SK-N-MC (cell line): ENCODE measurements around a stretch of chr3.

DNA sequence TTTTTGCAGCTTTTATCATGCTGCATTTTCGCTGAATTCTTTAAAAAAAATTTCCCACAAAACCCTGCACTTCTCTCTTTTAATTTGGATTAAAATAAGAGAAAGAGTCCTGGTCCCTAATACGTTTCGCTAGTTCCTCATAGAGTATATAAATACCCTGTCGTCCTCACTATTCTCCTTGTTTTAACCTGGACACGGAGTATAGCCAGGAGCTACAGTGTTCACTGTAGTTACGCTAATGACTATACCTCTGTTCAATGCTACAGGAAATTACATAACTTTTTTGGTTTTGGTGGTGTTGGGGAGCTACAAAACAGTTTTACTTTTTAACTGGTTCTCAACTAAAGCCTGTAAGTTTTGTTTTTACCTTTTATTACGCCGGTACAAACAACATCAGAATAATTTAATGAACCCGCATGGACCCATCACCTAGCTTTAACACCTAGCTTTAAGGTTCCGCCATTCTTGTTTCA, 1.5 kb downstream of the LMLN start:
- RRBS = no CpG with 5 or more reads among the region's 10 CpGs